ENCODE data around the genes CWC27 and SHLD3.

DNA sequence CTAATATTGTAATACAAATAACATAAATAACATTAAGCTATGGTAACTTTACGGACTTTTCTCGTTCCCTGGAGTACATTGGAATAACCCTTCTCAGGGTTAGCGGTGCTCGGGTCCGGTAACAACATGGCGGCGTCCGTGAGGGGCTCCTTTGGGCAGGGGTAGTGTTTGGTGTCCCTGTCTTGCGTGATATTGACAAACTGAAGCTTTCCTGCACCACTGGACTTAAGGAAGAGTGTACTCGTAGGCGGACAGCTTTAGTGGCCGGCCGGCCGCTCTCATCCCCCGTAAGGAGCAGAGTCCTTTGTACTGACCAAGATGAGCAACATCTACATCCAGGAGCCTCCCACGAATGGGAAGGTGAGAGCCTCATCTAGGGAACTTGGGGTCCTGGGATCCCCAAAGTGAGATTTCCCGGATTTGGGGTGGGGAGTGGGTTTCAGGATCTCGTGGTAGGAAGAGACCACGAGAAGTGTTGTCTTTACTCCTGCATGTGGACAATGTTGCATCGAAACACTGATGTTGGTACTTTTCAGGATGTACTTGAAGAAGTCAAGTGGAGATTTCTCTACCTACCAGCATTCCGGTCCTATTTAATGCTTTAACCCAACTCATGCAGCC, at the start of gene CWC27:
TSS of gene CWC27 (plus strand) at position 102 of the 621 bp plus-strand sequence.
- PRO-cap, result bidirectional peak, plus-strand start at position 102 of the sequence, minus-strand start outside the sequence

DNA sequence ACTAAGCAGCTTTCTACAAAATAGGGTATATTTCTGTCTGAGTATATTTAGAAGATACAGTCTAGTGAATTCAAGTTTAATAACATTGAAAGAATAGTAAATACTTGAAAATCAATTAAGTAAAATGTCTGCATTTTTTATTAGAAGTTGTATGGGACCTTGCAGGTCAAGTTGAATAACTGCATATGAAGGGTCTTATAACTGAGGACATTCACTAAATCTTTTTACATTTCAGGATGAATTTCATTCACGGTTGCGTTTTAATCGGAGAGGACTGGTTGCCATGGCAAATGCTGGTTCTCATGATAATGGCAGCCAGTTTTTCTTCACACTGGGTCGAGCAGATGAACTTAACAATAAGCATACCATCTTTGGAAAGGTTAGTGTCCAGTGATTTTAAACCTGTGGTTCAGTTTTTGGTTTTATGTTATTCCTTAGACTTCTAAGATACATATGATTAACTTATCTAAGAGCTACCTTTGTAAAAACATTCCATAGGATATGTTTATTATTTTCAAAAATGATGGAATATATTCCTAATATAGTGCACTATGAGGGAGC, 15.0 kb downstream of the CWC27 start:
- PRO-cap, result no peak

DNA sequence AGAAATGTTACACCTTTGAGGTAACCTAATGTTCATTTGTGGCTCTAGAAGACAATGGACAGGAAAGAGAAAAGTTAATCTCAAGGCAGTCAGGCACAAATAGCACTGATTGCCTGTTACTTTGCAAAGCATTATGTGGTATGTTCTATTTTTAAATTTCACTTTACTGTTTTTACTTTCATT, 67.4 kb downstream of the CWC27 start:
- PRO-cap, result no peak

GRCh38 chr5:64939361-64940171, 170.8 kb downstream of the CWC27 start:
- PRO-cap, result no peak

DNA sequence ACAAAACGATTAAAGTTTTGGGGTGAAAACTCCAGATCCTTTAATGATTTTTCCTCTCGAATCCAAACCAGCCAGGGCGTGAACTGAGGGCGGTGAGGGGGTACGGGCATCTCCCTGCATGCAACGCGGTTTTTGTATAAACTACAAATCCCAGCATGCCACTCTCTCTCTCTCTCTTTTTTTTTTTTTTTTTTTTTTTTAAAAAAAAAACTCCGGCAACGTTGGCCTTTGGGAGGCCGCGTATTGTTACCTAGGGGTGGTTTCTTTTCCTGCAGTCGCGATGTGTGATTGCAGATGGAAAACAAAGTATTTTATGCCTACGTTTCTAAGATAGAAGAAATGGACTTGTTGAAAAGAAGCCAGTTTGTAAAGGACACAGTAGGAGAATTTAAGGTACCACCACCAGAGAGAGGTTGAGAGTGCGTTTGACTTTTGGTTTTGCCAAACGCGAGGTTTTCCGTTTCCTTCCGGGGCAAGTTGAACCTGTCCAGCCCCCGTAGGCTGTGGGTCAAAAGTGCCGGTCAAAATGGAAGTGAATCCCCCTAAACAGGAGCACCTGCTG, at the start of gene SHLD3:
TSS of gene SHLD3 (plus strand) at position 493 of the 562 bp plus-strand sequence.
- PRO-cap, result bidirectional peak, plus-strand start at position 206 of the sequence, minus-strand start at position 129 of the sequence; bidirectional peak, plus-strand start at position 511 of the sequence, minus-strand start at position 421 of the sequence

- PRO-cap, result unidirectional peak, minus-strand start at chr5:65625460
Observed at GRCh38 chr5:65625097-65625603, 323 bp downstream of the SHLD3 start.

DNA sequence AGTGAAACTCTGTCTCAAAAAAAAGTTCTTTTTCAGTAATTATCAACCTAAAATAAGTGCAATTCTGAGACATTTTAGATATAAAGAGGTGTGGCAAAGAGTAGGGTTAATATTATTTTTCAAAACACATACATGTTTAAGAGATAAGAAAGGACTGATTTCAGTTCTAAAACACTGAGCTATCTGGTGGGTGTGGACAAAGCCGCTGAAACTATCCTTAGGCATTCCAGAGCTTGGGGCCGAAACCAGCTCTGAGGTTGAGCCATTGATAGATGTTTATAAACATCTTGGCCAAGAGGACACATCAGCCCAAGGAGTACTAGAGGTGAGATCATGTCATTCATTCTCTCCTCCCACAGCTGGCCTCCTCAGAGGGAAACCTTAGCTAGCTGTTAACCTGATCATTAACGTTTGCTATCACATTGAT, 89.8 kb downstream of the NLN start:
- PRO-cap, result no peak

- PRO-cap, result bidirectional peak, plus-strand start at chr5:65925889, minus-strand start at chr5:65925579
Observed at GRCh38 chr5:65925463-65926315, 686 bp upstream of the ERBIN start.

DNA sequence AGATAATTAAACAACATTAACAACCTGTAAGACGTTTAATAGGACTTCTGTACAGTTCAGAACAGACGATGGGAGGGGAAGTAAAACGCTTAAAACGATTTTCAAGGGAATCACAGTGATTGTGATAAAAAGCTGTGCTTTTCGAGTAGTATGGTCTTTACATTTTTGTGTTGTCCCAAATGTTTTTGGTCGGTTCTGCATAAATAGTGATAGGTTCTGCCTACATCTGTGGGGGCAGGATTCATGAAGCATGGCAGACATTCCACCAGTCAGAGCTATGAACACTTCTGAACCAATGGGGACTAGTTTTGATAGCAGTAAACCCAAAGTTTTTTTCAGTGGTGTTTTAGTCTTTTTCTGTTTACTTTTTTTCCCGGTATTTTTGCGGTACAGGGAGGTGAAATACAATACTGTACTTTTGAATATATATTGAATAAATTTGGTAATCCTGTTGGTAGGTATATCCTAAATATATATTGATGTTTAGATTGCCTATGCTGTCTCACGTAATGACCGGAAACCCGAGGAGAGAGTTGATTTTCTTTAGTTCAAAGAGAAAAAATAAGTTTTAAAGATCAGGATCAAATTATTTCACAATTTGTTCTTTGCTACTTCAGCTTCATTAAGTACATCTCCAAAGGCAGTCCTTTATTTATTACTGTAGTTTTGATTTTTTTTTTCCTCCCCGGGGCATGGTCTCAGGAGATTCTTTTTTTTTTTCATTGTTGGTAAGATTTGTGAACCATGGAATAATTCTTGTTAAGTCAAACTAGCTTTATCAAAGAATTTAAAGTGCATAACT, 1.4 kb downstream of the ERBIN start:
- PRO-cap, result no peak

GRCh38 chr5:66161936-66162726, 18.0 kb downstream of the SREK1 start:
- PRO-cap, result no peak

- PRO-cap, result no peak
Observed at GRCh38 chr5:66163497-66164017, 19.5 kb downstream of the SREK1 start.

DNA sequence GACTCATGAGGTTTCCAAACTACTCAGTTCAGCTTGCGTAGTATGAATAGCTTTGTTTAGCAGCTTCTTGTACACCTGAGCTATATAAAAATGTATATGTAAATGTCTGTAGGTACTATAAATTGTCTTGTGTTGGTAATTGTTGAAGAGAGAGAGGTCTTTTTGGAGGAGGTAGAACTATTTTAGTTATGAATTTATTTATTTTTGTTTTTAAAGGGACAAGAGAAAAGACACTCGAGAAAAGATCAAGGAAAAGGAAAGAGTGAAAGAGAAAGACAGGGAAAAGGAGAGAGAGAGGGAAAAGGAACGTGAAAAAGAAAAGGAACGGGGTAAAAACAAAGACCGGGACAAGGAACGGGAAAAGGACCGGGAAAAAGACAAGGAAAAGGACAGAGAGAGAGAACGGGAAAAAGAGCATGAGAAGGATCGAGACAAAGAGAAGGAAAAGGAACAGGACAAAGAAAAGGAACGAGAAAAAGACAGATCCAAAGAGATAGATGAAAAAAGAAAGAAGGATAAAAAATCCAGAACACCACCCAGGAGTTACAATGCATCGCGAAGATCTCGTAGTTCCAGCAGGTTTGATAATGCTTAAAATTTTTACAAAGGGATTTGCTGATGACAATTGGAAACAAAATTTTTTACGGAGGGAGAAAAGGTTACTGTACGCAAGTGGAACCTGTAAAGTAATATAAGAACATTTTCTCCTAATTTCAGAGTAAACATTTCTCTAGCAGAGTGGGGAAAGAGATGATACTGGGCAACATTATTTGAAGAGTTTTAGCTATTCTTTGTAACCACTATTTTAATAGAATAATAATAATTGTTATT, 26.5 kb downstream of the SREK1 start:
- PRO-cap, result no peak

DNA sequence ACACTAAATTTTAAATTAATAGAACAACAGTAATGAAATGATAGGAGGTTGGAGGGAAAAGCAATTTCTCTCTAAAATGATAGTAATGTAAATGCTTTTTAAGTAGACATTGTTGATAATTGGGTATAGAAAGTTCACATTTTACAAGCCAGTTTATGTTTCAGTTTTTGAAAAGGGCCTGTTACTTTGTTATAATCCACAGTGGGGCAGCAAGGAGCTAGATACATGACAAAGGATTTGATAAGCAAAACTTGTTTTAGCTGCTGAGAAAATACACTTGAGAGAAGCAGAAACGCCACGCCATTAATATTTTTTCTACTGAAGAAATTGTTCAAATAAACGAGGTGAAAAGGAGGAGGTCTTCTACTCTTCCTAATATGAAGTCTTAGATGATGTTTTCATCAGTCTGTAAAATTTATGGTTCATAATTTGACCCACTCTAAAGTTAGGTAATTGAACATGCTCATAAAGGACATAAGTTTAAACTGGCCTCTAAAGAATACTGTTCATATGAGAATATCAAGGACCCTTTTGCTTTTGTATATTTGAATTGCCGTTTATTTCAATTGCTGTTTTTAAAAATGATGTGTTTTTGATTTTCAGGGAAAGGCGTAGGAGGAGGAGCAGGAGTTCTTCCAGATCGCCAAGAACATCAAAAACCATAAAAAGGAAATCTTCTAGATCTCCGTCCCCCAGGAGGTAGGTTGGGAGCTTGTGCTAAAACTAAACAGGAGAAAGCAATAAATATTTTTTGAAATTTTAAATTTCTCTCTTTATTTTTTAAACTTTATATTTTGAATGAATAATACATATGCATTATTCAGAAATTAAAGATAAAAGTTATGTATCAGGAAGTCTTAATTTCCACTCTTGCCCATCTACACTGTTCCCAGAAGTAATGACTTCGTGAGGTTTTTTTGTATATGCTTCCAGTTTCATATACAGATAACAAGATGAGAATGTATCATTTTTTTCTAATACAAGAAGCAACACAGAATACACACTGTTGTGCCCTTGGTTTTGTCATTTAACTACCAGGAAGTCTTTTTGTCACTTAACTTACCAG, 30.6 kb downstream of the SREK1 start:
- PRO-cap, result no peak

- PRO-cap, result no peak
Observed at GRCh38 chr5:66208059-66208364, 63.9 kb downstream of the SREK1 start.

DNA sequence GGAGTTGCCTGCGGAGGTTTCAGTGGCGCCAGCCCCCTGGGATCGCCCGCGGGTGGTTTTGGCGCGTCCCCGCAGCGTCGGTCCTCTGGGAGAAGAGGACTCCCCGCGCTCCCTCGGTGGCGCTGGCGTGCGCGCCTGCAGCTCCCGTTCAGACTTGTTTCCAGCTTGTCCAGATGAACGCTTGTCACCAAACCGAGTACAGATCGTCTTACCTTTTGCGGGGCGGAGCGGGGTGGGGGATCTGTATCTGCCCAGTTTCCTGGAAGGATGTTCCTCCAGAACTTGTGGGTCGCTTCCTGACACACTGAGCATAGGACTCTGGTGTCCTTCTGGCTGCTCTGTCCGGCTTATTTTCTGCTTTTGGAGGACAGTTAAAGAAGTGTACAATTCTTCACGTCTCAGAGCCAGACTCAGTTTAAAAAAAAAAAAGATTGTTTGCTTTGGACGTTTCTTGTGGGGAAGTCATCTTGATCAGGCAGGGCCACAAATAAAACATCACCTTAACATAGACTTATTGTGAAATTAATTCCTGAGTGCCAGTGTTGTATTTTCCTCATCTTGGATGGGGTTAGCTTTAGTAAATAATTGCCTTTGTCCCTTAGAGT, 1.4 kb downstream of the MAST4 start:
- PRO-cap, result no peak

DNA sequence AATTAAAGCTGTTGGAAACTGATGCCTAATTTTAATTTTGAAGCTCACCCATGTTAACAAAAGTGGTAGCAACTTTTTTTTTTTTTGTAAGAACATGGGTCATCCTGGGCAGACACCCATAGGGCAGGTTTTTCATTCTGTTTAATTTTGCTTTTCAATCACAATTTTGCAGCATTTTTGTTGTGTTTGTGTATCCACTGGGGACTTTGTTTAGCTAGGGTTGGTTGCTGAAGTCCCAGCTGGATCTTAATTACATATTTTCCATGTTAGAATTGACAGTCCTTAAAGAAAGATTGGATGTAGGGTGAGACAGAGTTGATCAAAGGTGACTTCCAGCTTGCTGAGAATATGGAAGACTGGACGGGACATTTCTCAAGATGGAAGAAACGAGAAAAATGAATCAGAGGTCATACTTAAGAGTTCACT, 133.0 kb downstream of the CD180 start:
- PRO-cap, result no peak

GRCh38 chr5:67094595-67095144, 101.9 kb downstream of the CD180 start:
- PRO-cap, result no peak

DNA sequence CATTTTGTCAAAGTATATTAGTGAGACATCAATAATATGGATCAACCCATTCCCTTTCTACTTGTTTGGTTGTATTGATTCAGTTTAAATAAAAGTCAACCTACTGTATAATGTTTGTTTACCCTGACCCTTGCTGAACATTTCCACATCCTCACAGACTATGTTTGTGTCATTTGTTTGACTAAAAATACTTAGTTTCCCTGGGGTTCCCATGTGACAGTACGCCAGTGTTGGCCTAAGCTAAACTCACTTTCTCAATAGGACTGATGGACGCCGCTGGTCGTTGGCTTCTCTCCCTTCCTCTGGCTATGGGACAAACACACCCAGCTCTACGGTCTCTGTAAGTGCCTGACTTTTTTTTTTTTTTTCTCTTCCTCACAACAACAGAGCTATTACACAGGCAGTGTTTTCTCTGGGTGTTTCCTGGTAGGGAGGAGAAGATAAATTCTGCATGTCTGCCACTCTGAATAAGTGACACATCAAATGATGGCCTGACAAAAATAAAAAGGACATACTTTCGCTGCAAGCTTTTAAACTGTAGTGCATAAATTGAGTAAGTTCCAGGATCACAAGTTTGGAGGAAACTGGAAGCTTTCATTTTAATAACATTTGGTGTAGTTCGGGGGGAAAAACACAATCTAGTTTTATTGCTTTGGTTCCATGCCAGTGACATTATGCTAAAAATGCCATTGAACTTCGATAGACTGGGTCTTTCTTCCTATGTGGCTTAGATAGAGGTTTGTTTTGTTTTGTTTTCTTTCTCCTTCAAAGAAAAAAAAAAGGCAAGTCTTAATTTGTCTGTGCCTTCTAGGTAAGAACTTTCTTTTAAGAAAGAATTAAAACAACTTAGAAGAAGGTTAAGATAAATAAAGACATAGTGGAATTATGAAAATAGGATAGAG, 101.0 kb downstream of the CD180 start:
- PRO-cap, result no peak

- PRO-cap, result no peak
Observed at GRCh38 chr5:67491074-67491405, 294.4 kb upstream of the CD180 start.

- PRO-cap, result no peak
Observed at GRCh38 chr5:67792741-67793400, 422.7 kb upstream of the PIK3R1 start.